H1 (cell line): ENCODE results near the gene IRS1.

DNA sequence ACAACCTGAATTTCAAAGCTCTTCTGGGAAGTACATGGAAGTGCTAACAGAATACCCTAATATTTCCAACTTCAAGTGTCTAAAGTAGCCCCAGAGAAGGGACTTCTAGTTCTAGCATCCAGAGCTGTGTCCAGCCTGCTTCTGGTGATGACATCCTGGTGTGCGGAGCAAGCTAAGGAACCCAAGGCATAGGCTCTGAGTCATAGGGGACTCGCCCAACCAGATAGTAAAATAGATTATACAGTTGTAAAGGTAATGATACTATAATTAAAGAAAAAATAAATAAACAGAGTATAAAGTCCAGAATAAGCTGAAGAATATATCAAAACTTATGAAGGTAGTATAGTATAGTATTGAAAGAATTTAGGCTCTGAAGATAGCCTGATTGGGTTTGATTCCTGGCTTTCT, 108.1 kb upstream of the SERPINE2 start:
- RRBS, result no CpG with 5 or more reads among the region's 2 CpGs
CAGE:
- cytosol, long polyA plus RNA, result no peak
- long polyA plus RNA, result no peak
- nucleus, long polyA plus RNA, result no peak

DNA sequence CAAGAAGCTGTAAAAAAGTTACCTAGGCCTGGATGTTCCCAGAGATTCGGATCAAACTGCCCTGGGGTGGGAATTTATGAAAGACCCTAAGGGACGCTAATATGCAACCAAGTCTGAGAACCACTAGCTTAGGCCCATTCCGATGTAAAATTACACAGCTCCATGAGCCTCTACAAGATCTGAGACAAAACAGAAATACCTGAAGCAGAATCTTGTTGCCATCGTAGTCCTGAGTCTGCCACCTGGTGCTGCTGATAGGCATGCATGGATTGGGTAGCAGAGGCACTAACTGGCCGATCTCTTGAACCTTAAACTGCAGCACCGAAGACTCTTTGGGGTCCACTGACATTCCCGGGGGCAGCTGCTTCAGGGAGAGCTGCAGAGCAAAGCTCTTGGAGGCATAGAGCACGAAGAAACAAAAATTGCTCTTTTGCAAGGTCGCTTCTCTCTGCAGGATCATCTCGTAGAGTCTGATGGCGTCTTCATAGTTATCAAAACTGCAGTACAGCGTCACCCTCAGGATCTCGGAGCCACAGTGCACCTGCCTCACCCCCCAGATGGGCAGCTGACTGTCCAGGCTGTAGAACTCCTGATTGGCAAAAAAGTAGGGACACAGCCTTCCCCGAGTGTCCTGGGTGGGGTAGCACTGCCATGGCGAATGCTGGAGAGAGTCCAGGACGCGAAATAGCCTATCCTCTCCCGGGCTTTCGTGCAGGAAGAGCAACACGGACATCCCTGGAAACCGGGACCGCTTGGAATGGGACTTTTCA, 884 bp downstream of the FAM124B start:
- RRBS, result 94% methylated on average over 2 of the region's 22 CpGs
CAGE:
- cytosol, long polyA plus RNA, result no peak
- long polyA plus RNA, result no peak
- nucleus, long polyA plus RNA, result no peak

- RRBS, result no CpG with 5 or more reads among the region's 2 CpGs
CAGE:
- cytosol, long polyA plus RNA, result no peak
- long polyA plus RNA, result no peak
- nucleus, long polyA plus RNA, result no peak
Measured at GRCh38 chr2:224564598-224565178, 20.5 kb downstream of the CUL3 start.

DNA sequence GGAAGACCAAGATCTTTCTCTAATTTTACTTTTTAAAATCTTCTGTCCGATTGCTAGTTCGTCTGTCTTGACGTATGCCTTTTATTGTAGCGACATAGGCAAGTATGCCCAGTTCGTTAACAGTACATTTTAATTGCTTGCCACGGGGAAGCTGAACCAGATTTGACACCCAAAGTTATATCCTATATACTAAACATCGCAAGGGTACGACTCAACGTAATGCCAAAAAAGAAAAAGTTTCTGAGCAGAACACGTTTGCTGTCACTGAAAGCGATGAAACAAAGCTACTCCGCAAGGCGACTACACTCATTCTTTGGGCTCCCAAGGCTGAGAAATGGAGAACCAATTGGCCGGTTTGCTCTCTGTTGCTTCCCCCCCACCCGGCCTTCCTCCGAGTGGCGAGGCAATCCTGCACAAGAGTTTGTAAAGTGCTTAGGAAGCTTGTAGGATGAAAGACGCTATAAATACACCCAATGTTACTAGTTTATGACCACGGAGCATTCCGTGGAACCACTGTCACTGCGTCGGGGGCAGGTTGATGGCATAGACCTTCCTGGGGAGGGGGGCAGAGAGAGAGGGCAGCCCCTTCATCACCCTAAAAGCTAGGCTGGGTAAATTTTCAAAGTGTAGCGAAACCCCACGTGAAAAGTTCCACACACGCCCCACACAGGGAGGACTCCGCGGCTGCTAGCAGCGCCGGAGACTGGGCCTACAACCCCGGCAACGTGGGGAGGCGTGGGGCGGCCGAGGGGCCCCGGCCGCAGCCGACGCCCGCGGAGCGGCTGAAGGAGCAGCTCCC, 1.1 kb downstream of the CUL3 start:
- RRBS, result 1% methylated on average over 12 of the region's 41 CpGs
CAGE:
- cytosol, long polyA plus RNA, result no peak
- long polyA plus RNA, result no peak
- nucleus, long polyA plus RNA, result no peak

DNA sequence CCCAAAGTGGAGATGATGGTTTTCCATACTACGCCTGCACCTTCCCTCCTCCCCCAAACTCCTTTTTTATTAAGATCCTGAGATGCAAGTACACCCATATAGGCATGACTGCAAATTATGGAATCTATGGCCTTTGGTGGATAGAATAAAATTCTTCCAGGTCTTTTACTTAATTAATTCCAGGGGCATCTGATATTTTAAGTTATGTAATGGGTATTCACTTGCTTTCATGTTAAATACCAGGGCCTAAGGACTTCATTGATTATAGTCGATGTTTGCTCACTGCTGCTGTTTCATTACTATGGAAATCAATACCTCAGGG, 66.0 kb upstream of the CCDC195 start:
- RRBS, result no CpG with 5 or more reads among the region's 2 CpGs
CAGE:
- cytosol, long polyA plus RNA, result no peak
- long polyA plus RNA, result no peak
- nucleus, long polyA plus RNA, result no peak

DNA sequence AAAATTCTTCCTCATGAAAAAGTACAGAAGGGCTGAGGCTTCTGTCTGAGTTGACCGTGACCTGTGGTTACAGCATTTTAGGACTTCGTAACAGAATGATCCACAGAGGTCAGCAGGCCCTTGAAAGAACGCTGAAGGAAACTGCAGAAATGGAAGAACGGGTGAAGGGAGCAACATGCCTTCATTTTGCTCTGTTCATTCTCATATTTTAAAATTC, 80.7 kb upstream of the CCDC195 start:
- RRBS, result no CpG with 5 or more reads among the region's 4 CpGs
CAGE:
- cytosol, long polyA plus RNA, result no peak
- long polyA plus RNA, result no peak
- nucleus, long polyA plus RNA, result no peak

DNA sequence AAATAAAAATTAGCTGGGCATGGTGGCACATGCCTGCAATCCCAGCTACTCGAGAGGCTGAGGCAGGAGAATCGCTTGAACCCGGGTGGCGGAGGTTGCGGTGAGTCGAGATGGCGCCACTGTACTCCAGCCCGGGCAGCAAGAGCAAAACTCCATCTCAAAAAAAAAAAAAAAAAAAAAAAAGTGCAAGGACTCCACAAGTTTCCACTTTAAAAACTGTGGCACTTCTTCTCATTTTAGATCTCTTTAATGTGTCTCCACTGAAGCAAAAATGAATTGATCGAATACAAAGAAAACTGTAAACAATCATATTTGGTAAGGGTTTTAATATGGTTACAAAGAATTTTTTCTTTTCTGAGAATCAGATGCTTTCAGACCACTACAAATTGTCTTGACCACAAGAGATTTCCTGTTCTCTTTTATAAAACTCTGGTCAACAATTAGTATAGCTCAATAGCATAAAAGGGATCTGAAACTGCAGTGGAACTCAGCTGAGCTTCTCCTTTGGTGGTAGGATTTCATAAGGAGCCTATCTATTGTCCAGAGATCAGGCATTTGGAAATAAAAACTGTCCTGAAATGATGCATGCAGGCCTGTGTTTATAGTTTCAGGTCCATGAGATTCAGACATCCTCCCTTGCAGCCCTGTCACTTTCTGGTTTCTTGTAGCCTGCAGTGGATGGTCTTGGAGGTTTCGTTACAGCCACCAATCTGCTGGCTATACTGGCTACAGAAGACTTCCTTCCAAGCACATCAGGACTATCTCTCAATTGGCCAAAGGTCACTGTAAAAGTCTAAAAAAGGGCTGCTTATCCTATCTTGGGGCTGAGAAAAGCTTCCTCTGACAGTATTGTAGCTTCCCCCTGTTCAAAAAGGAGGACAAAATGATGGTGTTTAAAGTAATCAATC, 120.1 kb downstream of the DOCK10 start:
- RRBS, result no CpG with 5 or more reads among the region's 10 CpGs
CAGE:
- cytosol, long polyA plus RNA, result no peak
- long polyA plus RNA, result no peak
- nucleus, long polyA plus RNA, result no peak

- RRBS, result no CpG with 5 or more reads among the region's 16 CpGs
CAGE:
- cytosol, long polyA plus RNA, result no peak
- long polyA plus RNA, result no peak
- nucleus, long polyA plus RNA, result no peak
Measured at GRCh38 chr2:224927326-224928355, 114.6 kb downstream of the DOCK10 start.

DNA sequence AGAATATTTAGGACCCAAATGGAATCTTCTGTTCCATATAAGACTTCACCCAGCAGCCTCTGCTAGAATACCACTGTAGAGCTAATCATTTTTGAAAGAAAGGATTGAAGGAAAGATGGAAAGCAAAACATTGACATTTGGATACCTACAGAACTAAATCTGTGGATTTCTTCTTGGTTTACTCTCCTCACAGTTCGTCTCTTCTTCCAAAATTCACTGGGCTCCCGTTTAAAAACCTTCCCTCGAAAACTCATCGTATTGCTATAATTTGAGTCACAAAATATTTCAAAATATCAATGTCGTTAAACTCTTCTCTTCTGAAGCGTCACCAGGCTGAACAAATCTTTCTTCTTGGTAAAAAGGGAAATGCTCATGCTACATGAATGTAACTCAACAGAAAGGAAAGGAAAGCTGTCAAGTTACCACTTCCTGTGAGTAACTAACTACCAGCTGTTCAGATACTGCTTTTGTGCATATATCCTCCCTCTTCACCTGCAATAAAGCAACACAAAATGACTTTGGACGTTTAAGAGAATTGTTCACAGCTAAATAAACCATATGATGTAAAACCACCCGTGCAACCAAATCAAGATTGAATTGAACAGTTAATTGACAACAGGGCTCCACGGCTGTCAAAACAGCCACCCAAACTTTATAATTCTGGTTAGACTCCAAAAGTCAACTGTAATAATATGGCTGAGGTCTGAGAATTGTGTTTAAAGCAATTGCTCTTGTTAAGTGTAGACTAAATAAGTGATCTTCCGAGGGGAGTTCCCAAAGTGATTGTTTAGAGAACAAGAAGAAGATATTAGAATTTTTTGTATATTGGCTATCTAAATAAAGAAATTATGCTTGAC, 95.3 kb downstream of the DOCK10 start:
- RRBS, result no CpG with 5 or more reads among the region's 10 CpGs
CAGE:
- cytosol, long polyA plus RNA, result no peak
- long polyA plus RNA, result no peak
- nucleus, long polyA plus RNA, result no peak

DNA sequence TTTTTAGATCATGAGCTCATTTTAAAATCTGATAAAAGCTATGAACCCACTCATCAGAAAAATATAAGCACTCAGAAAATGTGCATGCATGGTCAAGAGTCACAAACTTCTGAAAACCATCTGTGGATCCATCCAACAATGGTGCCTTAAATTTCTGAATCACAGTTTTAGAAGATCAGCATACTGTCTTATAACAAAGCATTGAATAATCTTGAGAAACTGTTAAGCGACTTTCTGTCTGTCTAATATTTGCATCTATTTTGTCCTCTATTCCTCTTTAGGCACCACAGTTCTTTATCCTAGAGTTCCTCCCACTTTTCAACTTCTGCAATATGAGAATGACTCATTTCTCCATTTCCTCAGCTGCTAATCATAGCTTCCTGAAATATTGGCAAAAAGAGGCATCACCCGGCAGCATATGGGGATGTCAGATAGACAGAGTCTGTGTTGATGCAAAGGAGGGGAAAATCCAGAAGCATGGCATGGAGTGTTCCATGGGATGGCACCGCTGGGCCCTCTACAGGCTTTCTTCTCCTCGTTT, 93.6 kb downstream of the DOCK10 start:
- RRBS, result no CpG with 5 or more reads among the region's 4 CpGs
CAGE:
- cytosol, long polyA plus RNA, result no peak
- long polyA plus RNA, result no peak
- nucleus, long polyA plus RNA, result no peak

DNA sequence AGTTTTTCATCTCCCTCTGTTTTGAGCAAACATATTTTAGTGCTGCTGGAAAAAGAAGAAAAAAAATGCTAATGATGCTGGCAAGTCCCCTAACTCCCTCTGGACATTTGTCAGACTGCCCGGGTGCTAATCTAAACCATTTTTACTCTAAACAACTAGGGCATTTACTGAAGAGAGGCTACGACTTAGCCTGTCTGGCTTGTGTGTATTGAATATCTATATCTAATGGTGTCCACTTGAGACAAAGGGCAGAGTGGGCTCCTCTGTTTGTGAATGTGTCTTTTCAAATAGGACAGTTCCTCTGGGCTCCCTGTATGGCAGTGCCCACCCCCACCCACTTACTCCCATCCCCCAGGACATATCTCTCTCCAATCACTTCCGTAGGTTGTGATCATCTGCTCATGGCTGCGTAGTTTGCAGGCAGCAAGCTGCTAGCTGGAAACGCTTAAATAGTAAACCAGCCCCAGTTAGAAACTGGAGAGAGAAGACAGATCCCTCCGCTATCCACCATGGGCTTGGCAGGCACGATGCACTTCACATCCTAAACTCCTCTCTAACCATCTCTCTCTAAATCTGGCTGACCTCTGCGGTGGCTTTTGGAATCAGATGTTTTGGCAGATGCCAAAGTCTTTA, 58.4 kb downstream of the DOCK10 start:
- RRBS, result no CpG with 5 or more reads among the region's 8 CpGs
CAGE:
- cytosol, long polyA plus RNA, result no peak
- long polyA plus RNA, result no peak
- nucleus, long polyA plus RNA, result no peak

DNA sequence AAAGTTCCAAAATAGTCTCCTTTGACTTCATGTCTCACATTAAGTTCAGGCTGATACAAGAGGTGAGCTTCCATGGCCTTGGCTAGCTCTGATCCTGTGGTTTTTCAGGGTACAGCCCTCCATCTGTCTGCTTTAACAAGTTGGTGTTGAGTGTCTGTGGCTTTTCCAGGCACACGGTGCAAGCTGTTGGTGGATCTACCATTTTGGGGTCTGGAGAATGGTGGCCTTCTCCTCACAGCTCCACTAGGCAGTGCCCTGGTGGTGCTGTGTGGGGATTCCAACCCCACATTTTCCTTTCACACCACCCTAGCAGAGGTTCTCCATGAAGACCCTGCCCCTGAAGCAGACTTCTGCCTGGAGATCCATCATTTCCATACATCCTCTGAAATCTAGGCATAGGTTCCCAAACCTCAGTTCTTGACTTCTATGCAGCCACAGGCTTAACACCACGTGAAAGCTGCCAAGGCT, 618.8 kb downstream of the NYAP2 start:
- RRBS, result no CpG with 5 or more reads among the region's 2 CpGs
CAGE:
- cytosol, long polyA plus RNA, result no peak
- long polyA plus RNA, result no peak
- nucleus, long polyA plus RNA, result no peak

GRCh38 chr2:226583535-226584178, 216.0 kb downstream of the IRS1 start:
- RRBS, result no CpG with 5 or more reads among the region's 2 CpGs
CAGE:
- cytosol, long polyA plus RNA, result no peak
- long polyA plus RNA, result no peak
- nucleus, long polyA plus RNA, result no peak

GRCh38 chr2:226758716-226759311, 40.8 kb downstream of the IRS1 start:
- RRBS, result no CpG with 5 or more reads among the region's 3 CpGs
CAGE:
- cytosol, long polyA plus RNA, result no peak
- long polyA plus RNA, result no peak
- nucleus, long polyA plus RNA, result no peak

GRCh38 chr2:226798320-226799250, 1.0 kb downstream of the IRS1 start:
- RRBS, result 1% methylated on average over 33 of the region's 89 CpGs
CAGE:
- cytosol, long polyA plus RNA, result no peak
- long polyA plus RNA, result no peak
- nucleus, long polyA plus RNA, result no peak

GRCh38 chr2:226799251-226800272, at the start of gene IRS1:
IRS1 (minus strand) TSS chr2:226799820.
- RRBS, result under 1% methylated on average over 34 of the region's 106 CpGs
CAGE:
- cytosol, long polyA plus RNA, result no peak
- long polyA plus RNA, result no peak
- nucleus, long polyA plus RNA, result no peak

- RRBS, result no CpG with 5 or more reads among the region's 13 CpGs
CAGE:
- cytosol, long polyA plus RNA, result no peak
- long polyA plus RNA, result no peak
- nucleus, long polyA plus RNA, result no peak
Measured at GRCh38 chr2:226837681-226838312, 1.9 kb downstream of the RHBDD1 start.

- RRBS, result no CpG with 5 or more reads among the region's 10 CpGs
CAGE:
- cytosol, long polyA plus RNA, result no peak
- long polyA plus RNA, result no peak
- nucleus, long polyA plus RNA, result no peak
Measured at GRCh38 chr2:226839136-226839588, 3.3 kb downstream of the RHBDD1 start.

DNA sequence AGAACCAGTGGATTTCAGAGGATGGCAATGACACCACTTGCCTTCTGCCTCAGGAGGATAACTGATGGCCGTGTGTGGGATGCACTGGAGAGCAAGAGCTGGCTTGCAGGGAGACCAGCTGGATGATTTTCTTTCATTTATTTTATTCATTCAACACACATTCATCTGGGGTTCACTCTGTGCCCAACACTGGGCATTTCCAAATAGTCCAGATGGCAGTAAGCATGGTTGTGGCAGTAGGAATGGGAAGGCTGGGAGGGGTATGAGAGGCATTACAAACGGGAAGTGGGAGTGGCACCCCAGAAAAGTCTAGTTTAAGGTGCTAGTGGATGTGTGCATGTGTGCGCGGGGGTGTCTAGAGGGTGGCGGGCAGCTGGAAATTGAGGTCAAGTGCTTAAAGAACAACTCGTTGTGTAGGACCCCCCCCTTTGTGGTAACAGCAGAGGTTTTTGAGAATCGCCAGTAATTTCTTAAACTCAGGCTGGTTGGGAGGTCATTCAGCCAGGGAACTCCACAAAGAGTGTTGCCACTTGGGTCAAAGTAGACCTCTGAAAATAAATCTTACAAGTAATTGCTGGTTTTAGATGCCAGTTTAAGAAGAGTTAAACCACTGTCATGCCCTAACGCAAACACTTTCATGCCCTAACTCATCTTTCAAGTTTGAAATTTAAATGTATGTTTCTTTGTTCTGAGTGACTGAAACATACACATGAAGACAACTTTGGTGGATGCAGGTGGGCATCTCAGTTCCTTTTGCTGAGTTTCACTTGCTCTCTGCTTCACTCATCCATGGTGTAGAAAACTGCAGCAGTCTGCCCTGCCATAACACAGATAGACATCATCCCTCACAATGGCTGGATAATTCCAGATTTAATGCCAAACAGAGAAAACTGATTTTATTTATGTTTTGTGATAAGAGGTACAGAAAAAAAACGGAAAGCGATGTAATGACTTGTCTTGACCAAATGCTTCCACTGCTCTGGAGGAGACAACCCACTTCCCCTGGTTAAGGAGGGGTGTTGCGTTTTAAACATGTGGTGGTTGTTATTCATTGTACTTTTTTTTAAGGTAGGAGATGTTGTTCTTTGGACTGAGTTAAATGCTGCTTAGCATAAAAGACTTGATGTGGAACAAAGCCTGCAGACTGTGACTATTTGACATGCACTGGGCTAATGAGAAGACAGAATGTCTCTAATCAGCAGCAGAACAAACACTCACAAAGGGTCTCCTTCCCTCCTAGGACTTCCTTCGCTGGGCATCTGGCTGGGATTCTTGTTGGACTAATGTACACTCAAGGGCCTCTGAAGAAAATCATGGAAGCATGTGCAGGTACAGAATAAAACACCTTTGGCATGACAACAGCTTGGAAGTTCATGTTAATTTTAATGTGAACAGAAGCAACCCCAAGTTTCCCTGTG, 70.2 kb downstream of the RHBDD1 start:
- RRBS, result no CpG with 5 or more reads among the region's 12 CpGs
CAGE:
- cytosol, long polyA plus RNA, result no peak
- long polyA plus RNA, result no peak
- nucleus, long polyA plus RNA, result no peak

DNA sequence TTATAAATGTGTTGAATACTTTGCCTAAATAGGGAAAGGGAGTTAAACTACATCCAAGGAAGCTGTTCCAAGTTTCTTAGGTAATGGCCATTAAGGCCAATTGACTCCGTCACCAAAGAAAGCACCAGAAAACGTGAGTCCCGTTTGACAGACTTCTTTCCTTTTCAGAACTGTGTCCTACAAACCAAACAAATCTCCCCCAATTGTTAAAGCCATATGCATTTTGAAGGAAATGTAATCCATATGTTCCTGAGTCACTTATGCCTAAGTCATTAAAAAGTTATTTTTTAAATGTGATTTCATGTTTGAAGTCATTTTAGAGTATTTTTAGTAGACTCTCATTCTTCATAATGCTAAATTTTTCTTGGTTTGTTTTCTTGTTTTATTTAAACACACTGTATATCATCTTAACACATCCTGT, 133.6 kb downstream of the RHBDD1 start:
- RRBS, result no CpG with 5 or more reads among the region's 3 CpGs
CAGE:
- cytosol, long polyA plus RNA, result no peak
- long polyA plus RNA, result no peak
- nucleus, long polyA plus RNA, result no peak